GM23338 (cell line): ENCODE measurements around the gene HJURP.

GRCh38 chr2:233386230-233387200 is 32.2 kb downstream of the DGKD start:
- PRO-cap, result no peak
- RAMPAGE, long total RNA, result no peak

DNA sequence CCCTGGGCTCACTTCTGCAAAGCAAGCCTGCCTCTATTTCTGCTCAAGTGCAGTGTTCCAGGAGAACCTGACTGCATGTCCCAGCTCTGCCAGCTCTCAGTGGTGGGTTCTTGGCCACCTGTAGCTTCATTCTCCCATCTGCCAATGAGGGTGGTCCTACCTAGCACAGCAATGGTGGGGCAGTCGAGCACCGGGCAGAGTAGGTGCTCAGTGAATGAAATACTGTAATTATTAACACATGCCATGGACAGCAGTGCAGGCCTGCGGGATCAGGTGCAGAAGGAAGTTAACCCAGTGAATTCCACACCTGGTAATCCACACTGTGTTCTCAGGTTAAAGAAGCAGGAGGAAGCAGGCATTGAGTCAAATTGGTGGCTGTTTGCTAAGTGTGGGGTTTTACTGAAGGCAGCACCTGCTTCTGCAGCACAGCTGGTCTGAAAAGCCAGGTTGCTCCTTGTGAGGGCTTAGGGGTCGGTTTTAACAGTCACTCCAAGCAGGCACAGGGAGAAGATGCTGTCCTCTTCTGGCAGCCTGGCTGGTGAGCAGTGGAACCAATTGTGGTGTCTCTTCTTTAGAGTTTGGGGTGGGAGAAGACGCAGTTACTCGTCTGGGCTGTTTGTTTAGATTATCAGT is 54.3 kb downstream of the DGKD start:
- PRO-cap, result no peak
- RAMPAGE, long total RNA, result no peak

DNA sequence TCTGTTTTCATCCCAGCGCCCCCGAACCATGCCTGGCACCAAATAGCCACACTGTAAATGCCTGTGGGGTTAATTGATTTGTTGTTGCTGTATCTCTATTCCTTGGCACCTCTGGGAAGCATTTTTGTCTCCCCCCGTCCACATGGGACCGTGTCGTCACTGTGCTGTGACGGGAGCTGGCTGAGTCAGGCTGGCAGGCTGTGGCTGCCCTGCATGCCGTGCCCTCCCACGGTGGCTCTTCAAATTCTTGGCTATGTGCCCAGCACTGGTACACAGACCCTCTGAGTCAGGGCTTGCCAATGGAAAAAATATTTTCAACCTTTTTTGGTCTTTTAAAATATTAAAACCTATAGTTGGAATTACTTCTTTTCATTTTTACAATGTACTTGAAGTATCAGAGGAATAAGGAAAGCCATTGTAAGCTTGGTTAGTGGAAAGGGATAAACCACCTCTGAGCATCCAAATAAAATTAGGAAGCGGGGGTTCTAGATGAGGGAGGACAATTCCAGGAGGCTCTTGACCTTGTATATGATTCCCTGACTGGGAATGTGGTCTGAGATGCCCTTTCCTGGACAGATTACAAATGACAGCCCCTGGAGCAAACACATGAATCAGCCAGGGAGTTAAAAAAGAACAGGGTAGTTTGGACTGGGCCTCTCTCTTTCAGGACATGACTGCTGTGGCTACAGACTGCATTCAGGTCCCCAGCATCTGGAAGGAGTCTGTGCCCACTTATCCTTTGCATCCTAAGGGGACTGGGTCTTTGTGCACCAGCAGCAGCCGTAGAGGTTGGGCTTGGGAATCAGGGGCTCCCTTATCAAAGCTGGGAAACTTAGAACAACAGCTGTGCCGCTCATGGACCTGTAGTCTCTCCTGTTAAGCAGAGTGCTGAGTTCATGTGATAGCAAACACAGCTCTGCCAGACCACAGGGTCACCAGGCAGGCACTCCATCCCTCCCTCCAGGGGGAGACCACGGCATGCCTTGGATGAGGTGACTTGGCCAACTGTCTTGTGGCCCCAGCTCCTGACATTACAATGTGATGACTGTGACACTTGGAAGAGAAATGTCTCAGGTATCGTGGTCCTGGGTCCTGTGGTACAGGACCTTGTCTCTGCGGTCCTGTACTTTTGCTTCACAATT is 59.6 kb downstream of the DGKD start:
- PRO-cap, result no peak
- RAMPAGE, long total RNA, result no peak

GRCh38 chr2:233428970-233429982 is 75.0 kb downstream of the DGKD start:
- PRO-cap, result no peak
- RAMPAGE, long total RNA, result no peak

GRCh38 chr2:233444543-233445383 is 90.5 kb downstream of the DGKD start:
- PRO-cap, result no peak
- RAMPAGE, long total RNA, result no peak

- PRO-cap, result no peak
- RAMPAGE, long total RNA, result no peak
These were observed 96.7 kb downstream of the USP40 start for GRCh38 chr2:233469639-233470455.

DNA sequence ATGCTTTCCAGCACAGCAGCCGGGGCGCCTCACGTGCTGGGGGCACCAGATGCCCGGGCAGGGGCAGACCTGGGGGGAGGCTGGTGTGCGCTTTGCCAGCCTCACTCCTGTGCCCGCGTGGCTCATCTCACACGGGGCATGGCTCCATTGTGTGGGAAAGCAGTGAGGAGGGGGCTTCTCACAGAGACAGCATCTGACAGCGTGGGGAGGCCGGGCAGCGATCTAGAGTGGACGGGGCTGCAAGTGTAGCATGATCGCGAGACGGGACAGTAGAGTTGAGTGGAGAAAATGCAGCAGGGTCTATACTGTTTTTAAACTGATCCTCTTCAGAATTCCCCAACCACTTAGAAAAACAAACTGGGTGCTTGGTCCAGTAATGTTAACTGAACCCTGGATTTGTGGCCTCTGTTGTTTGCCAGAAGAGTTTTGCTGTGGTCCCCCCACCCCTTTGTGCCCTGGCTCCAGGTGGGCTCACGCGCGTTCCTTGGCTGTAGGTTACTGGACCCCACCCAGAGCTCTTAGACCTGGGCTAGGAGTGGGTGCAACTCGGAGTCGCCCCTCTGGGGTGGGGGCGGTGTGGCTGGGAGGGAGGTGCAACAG is 93.0 kb downstream of the USP40 start:
- PRO-cap, result no peak
- RAMPAGE, long total RNA, result no peak

- PRO-cap, result no peak
- RAMPAGE, long total RNA, result no peak
These were observed 13.2 kb upstream of the UGT1A1 start for GRCh38 chr2:233746902-233747317.

- PRO-cap, result unidirectional peak, plus-strand start at chr2:233854336; bidirectional peak, plus-strand start at chr2:233854779, minus-strand start at chr2:233854535
- RAMPAGE, long total RNA, result start-site peak on the minus strand at chr2:233854499-233854539, 902 and 180 reads in 2 replicates
These were observed at the start of gene HJURP for GRCh38 chr2:233854162-233854981. Gene HJURP, minus strand, starts transcription at chr2:233854535.

DNA sequence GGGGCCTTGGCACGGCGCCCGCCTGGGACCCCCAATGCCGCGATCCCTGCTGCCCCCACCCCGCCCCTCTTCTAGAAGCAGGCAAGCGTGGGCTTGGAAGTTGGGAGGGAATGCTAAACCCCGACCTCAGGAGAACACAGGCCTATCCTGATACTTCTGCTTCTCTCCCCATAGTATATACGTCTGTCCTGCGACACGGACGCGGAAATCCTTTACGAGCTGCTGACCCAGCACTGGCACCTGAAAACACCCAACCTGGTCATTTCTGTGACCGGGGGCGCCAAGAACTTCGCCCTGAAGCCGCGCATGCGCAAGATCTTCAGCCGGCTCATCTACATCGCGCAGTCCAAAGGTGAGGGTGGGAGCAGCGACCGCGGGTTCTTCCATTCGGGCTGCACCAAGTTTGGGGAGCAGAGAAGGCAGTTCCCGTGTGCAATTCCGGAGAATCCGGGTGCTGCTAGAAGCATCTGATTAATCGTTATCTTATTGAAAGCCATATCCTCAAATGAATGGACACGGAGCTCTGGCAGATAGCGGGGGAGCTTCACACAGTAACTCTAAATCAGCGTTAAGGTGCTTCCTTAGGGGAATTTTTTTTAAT is 21.8 kb downstream of the TRPM8 start:
- PRO-cap, result bidirectional peak, plus-strand start at position 331 of the sequence, minus-strand start at position 285 of the sequence
- RAMPAGE, long total RNA, result no peak

- PRO-cap, result no peak
- RAMPAGE, long total RNA, result no peak
These were observed 31.7 kb downstream of the SPP2 start for GRCh38 chr2:234081929-234082930.

DNA sequence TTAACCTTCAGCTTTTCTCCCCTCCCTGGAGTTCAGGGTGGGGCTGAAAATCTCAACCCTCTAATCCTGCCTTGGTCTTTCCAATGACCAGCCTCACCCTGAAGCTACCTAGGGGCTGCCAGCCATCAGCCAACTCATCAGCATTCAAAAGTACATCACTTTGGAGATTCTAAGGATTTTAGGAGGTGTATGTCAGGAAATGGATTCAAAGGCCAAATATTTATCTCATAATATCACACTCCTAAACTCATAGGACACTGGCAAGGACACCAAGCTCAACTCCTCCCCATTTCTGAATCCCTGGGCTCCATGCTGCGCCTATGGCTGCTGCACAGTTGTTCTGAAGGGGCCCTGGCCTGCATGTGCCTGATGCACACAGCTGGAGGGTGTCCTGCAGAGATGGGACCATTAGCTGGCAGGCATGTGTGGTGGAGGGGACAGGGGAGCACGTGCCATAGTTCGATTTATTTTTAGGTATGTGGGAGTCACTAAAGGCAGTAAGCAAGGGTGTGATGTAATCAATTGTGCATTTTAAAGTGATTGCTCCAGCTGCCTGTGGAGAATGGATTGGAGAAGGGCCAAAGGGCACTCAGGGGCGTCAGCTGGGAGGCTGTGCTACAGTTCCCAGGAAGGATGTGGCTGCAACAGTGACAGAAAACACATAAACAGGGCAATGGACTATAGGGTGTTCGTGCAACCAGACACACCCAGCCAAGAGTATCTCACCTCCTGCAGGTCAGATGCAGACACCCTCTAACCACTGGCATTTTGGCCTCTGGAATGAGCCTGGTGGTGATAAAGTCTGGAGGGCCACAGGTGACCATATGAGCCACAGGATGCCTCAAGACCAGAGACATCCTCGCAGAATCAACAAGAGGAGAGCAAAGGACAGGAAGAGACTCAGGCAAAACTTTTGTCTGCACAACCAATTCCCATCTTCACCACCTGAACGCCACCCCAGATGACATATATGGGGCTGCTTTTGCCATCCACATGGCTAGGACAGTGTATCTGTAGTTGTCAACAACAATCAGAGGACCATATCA is 205.1 kb downstream of the ARL4C start:
- PRO-cap, result no peak
- RAMPAGE, long total RNA, result no peak

DNA sequence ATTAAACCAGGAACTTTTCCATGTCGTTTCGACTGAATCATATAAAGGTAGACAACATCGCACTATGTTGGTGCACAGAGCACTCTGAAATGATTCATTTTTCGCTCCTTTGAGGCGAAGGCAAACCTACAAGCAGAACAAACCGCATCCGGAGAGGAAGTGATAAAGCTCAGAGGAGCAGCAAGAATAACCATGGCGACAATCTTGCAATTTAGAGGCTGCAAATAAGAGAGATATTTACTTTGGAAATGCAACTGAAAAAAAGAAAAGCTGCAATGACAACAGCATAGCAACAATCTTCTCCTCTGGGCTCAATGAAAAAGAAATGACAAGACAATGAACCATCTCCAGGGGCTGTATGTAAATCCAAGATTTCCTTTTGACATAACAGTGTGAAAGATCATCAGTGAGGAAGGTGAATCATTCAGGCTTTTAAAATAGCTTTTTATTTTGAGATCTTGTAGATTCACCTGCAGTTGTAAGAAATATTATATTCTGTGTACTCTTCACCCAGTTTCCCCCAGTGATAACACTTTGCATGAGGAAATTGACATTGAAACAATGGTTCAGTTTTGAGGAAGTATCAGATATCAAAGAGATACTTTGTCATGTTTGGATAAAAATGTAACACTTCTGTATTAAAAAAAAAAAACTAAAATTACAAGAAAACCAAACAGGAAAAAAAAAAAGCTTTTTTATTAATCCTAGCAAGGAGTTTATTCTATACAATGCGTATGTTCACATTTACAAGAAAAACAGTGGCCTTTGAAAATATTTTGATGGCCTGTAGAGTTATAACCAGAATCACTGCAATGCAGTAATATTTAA is 204.2 kb downstream of the ARL4C start:
- PRO-cap, result no peak
- RAMPAGE, long total RNA, result no peak

DNA sequence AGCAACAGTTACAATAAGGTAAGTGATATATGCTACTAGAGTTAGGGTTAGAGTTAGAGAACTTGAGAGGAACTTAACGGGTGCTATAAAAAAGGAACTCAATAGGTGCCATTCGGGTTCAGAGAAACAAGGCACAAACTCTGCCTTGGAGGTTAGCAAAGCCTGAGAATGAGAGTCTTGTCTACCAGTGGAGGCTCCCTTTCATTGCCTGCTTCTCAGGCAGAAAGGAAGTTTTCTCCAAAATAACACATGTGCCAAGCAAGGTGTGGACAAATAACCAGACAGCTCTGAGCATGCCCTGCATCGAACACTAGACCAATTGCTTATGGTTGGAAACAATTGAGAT is 189.3 kb downstream of the ARL4C start:
- PRO-cap, result no peak
- RAMPAGE, long total RNA, result no peak

GRCh38 chr2:234422892-234423260 is 74.0 kb downstream of the ARL4C start:
- PRO-cap, result no peak
- RAMPAGE, long total RNA, result no peak

GRCh38 chr2:234493127-234493528 is 3.8 kb downstream of the ARL4C start:
- PRO-cap, result no peak
- RAMPAGE, long total RNA, result no peak

GRCh38 chr2:234676174-234676467 is 179.2 kb upstream of the ARL4C start:
- PRO-cap, result no peak
- RAMPAGE, long total RNA, result no peak

GRCh38 chr2:234955104-234955784 is 3.4 kb downstream of the SH3BP4 start:
- PRO-cap, result bidirectional peak, plus-strand start at chr2:234955430, minus-strand start at chr2:234955215
- RAMPAGE, long total RNA, result no peak

- PRO-cap, result no peak
- RAMPAGE, long total RNA, result no peak
These were observed 4.0 kb downstream of the SH3BP4 start for GRCh38 chr2:234955785-234956340.

- PRO-cap, result unidirectional peak, minus-strand start at chr2:235011881
- RAMPAGE, long total RNA, result no peak
These were observed 59.9 kb downstream of the SH3BP4 start for GRCh38 chr2:235011631-235012125.